ENCODE measurements around a stretch of chr19.

GRCh38 chr19:5799062-5799656 is 5.7 kb upstream of the NRTN start:
CAGE:
- cytosol, long polyA minus RNA, result no peak
- cytosol, long polyA plus RNA, result no peak
- long polyA plus RNA, result no peak
- nucleus, long polyA minus RNA, result no peak
- nucleus, long polyA plus RNA, result no peak

DNA sequence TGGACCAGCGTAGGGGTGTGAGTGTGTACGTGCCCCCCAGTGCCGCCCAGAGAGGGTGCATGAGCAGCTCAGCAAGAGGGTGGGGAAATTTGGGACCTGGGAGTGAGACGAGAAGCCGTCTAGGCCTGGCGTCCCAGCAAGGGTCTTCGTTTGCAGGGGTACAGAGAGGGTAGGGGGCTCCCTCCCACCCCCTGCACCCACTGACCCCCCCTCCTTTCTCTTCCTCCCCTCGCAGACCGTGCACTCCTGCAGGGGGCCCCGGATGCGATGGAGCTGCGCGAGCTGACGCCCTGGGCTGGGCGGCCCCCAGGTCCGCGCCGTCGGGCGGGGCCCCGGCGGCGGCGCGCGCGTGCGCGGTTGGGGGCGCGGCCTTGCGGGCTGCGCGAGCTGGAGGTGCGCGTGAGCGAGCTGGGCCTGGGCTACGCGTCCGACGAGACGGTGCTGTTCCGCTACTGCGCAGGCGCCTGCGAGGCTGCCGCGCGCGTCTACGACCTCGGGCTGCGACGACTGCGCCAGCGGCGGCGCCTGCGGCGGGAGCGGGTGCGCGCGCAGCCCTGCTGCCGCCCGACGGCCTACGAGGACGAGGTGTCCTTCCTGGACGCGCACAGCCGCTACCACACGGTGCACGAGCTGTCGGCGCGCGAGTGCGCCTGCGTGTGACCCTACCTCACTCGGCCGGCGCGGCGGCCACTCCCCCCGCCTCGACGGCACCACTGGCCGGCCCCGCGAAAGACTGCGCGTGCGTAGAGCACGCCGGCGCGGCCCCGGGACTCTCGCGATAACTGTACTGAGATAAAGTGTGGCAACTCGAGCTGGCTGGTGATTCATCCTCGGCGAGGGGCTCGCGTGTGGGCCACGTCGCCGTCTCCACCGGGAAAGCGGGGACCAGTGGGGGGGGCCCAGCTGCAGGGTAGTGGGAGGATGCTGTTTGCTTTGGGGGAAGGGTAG is 11.7 kb downstream of the FUT6 start:
CAGE:
- cytosol, long polyA minus RNA, result no peak
- cytosol, long polyA plus RNA, result no peak
- long polyA plus RNA, result no peak
- nucleus, long polyA minus RNA, result no peak
- nucleus, long polyA plus RNA, result no peak

DNA sequence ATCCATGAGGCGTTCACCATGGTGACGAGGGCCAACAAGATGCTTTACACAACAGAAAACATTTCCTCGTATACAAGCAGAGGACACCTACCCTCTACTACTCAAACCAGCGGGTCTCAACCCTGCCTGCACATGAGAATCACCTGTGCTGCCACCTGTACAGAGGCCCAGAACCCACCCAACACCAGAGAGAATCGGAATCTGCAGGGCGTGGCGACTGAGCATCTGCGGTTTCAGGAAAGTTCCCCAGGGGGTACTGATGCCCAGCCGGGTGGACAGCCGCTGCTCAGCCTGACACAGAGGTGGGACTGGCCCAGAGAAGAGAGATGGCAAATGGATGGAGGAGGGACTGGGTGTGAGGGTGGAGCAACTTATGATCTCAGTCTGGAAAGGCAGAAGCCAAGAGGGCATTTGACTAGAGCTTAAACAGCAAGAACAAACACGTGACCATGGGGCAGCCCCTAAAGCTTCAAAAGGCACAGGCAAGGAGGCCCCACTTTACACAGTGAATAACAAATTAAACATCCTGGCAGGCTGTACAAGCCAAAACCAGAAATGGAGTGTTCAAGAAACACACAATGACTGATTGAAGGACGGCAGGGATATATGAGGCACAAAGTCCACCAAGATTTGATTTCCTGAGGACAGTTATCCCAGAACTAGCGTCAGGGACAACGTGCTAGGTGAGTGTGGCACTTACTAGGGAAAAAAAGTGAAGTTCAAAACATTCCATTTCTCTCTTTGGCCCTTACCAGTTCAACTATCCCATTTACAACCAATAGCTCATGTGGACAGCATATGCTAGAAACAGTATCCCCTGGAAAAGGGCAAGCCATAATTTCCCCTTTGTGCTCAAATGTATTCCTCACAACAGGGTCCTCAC is 3.1 kb downstream of the RANBP3 start:
CAGE:
- cytosol, long polyA minus RNA, result no peak
- cytosol, long polyA plus RNA, result no peak
- long polyA plus RNA, result no peak
- nucleus, long polyA minus RNA, result no peak
- nucleus, long polyA plus RNA, result no peak

DNA sequence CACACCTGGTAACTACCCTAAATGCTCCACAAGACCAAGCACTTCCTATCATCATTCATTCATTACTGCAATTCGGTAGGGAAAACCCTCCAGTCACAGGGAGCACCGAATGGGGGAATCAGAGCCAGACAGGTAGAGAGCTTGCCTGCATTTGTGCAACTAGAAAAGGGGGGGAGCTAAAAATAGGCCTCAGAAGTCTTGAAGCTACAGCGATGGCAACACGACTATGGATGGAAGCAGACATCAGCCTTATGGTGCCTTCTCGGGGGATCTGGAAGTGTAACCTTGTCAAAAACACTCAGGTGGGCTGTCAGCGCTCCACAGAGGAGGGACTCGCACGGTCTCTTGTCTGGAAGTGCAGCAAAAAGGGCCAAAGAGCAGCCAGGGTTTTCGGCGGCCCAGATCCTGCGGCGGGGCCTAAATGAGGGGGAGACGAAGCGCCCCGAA is 878 bp downstream of the RANBP3 start:
CAGE:
- cytosol, long polyA minus RNA, result no peak
- cytosol, long polyA plus RNA, result no peak
- long polyA plus RNA, result no peak
- nucleus, long polyA minus RNA, result no peak
- nucleus, long polyA plus RNA, result no peak

CAGE:
- cytosol, long polyA minus RNA, result no peak
- cytosol, long polyA plus RNA, result no peak
- long polyA plus RNA, result no peak
- nucleus, long polyA minus RNA, result no peak
- nucleus, long polyA plus RNA, result no peak
Observed at GRCh38 chr19:5979552-5980210, 1.7 kb upstream of the RANBP3 start.

GRCh38 chr19:6071831-6072329 is 38.4 kb downstream of the RFX2 start:
CAGE:
- cytosol, long polyA minus RNA, result no peak
- cytosol, long polyA plus RNA, result no peak
- long polyA plus RNA, result no peak
- nucleus, long polyA minus RNA, result no peak
- nucleus, long polyA plus RNA, result no peak

GRCh38 chr19:6075021-6075601 is 35.2 kb downstream of the RFX2 start:
CAGE:
- cytosol, long polyA minus RNA, result no peak
- cytosol, long polyA plus RNA, result no peak
- long polyA plus RNA, result no peak
- nucleus, long polyA minus RNA, result no peak
- nucleus, long polyA plus RNA, result no peak

DNA sequence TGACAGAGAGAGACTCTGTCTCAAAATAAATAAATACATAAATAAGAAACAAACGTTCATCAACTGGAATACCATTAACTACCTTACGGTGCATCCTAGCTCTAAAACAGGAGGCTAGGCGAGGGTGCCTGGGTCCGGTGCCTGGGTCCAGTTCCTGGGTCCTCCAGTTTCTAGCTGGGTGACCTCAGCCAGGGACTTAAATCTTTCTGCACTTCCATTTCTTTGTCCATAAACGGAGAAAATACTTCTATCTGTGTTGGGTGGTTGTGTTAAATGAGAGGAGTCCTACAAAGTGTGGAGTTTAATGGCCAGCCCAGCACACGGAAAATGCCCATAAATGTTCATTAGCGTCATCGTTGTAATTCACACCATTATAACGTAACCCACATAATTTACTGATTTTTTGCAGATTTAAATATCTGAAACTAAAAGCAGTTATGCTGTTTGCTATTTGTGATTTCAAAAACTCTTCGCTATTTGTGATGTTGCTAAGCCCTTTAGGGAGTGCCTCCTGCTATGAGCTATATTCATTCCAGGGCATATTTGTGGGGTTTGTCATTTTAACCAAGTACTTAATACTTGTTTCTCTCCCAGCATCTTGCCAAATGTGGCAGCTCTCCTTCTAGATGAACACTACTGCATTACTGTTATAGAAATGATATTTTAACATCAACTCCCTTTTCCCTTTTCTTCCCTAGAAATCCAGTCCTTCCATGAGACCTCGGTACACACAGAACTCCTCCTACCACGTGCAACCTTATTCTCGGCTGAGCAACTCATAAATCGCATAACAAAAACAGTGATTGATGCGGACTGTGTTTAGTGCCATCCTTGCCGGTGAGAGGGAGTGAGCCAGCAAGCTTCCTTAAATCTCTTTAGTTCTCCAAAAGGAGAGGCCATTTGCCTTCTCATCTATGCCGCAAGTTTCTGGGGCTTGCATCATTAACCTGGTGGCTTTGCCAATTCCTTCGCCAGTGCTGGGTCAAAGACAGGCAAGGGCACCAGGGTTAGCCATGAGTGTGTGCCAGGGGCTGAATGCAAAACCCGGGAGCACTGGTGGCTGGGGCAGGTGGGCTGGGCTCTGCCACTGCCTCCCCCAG is 33.6 kb downstream of the RFX2 start:
CAGE:
- cytosol, long polyA minus RNA, result no peak
- cytosol, long polyA plus RNA, result no peak
- long polyA plus RNA, result no peak
- nucleus, long polyA minus RNA, result no peak
- nucleus, long polyA plus RNA, result no peak

DNA sequence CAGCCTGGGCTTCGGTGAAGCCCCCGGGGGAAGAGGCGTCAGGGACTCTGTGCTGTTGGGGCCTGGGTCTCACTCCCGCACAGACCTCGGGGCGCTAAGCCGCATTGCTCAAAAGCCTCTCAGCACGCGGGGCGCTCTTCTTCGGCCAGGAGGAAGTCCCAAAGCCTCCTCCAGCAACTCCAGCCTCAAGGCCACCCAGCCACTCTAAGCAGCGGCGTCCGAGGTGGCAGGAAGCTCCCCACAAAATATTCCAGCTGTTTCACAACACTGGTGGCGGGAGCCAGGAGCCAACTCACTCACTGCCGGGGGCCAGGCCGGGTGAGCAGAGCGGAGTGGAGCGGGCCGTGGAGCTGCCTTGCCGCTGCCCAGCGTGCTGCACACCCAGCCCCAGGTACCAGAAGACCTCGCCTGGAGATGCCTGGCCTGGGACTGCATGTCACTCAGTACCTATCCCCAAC is 59.5 kb downstream of the MLLT1 start:
CAGE:
- cytosol, long polyA minus RNA, result no peak
- cytosol, long polyA plus RNA, result no peak
- long polyA plus RNA, result no peak
- nucleus, long polyA minus RNA, result no peak
- nucleus, long polyA plus RNA, result no peak

DNA sequence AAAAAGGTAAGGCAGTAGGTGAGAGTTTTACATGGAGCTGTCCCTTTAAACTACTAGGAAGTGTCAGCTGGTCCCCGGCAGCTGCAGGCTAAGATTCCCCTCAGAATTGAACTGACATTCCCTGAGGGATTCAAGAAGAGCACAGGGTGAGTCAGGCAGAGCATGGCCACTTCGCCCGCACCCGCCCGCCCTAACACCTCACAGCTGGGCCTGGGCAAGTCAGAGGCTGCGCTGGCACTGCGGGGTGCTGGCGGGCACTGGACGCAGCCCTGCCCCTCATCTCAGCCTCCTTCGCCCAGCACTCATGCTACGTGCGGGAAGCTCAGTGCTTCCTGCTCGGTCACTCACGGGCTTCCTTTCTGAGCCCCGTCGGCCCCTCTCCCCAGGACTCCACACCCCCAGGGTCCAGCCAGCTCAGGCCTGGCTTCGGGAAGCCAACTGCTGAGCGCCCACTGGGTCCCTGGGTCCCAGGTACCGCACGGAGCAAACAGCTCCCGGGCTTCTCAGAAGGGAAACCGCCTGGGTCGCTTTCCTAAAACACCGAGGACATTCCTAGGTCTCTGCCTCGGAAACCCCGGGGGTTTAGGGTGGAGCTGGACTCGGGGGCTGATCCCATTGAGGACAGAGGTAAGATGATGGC is 56.8 kb downstream of the MLLT1 start:
CAGE:
- cytosol, long polyA minus RNA, result no peak
- cytosol, long polyA plus RNA, result no peak
- long polyA plus RNA, result no peak
- nucleus, long polyA minus RNA, result no peak
- nucleus, long polyA plus RNA, result no peak

DNA sequence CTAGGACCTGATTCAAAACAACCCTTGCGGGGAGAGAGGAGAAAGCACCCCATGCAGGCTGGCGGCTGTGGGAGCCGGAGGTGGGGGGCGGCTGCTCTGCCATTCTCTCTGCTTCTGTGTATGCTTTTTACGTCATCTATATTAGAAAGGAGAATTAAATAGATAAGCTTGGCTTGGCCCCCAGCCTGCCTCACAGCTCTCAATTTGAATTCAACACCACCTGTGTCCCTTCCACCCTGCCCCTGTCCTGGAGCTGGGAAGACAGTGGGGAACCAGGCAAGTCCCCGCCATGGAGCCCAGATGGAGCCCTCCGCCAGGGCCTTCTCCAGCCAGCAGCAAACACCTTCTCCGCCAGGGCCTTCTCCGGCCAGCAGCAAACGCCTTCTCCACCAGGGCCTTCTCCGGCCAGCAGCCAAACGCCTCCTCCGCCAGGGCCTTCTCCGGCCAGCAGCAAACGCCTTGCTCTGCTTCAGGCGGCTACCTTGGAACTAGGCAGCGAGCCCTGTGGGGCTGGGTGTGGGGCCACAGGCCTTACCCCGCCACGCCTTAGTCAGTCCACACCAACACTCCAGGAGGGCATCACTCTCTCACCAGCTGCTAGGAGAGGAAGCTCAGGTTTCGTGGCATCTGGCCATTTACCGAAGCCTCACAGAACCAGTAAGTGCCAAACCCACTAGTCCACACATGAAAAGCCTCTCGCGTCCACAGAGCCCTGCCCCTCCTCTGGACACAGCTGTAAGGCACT is 41.2 kb downstream of the MLLT1 start:
CAGE:
- cytosol, long polyA minus RNA, result no peak
- cytosol, long polyA plus RNA, result no peak
- long polyA plus RNA, result no peak
- nucleus, long polyA minus RNA, result no peak
- nucleus, long polyA plus RNA, result no peak

CAGE:
- cytosol, long polyA minus RNA, result no peak
- cytosol, long polyA plus RNA, result no peak
- long polyA plus RNA, result no peak
- nucleus, long polyA minus RNA, result no peak
- nucleus, long polyA plus RNA, result no peak
Observed at GRCh38 chr19:6278301-6278815, 1.4 kb downstream of the MLLT1 start.

DNA sequence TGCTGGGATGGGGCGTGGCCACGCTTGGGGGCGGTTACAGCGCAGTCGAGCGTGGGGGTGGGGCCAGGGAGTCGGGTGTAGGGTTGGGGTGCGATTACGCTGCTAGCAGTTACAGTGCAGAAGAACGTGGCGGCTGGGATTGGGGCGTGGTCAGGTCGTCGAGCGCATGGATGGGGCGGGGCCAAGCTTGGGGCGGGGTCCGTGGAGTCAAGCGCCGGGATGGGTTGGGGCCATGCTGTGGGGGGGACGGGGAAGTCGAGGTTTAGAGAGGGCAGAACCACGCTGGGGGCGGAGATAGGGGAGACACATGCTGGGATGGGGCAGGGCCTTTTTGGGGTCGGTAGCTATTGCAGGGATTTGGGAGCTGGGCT is 795 bp downstream of the ALKBH7 start:
CAGE:
- cytosol, long polyA minus RNA, result no peak
- cytosol, long polyA plus RNA, result no peak
- long polyA plus RNA, result start-site peak on the plus strand centred at position 186 of the sequence, 277 bp wide, 111 and 89 reads in 2 replicates
- nucleus, long polyA minus RNA, result no peak
- nucleus, long polyA plus RNA, result no peak

DNA sequence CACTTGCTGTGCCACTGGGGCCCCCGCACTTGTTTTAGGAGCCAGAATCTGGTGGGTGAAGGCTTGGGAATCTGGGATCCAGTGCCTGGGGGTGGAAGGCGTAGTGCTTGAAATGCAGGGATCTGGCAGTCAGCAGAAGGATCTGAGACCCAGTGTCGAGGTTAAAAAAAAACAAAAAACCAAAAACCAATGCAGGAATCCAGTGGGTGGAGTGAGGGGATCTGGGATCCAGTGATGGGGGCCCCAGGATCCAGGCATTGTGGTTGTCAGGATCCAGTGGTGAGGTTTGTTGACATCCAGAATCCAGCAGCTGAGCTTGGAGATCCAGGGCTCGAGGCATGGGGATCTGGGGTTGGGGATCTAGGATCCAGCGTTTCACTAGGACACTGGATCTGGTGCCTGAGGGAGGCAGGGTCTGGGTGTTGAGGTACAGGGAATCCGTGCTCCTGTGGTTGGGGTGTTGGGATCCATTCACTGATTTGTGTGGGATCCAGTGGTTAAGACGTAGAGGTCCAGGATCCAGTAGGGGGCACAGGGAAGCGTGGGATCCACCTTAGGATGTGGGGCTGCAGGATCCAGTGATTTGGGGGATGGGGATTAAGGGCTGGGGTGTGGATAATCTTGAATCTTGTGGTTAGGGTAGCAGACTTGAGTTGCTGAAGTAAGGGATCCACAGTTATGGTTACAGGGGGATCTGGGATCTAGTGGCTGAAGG is 7.6 kb upstream of the SLC25A41 start:
CAGE:
- cytosol, long polyA minus RNA, result start-site peak on the minus strand centred at position 634 of the sequence, 148 bp wide, 23 reads
- cytosol, long polyA plus RNA, result no peak
- long polyA plus RNA, result no peak
- nucleus, long polyA minus RNA, result start-site peak on the minus strand centred at position 214 of the sequence, 103 bp wide, 6 reads; start-site peak on the minus strand centred at position 390 of the sequence, 56 bp wide, 8 reads
- nucleus, long polyA plus RNA, result no peak

GRCh38 chr19:6467324-6468151 is 3.5 kb downstream of the CRB3 start:
CAGE:
- cytosol, long polyA minus RNA, result no peak
- cytosol, long polyA plus RNA, result no peak
- long polyA plus RNA, result no peak
- nucleus, long polyA minus RNA, result start-site peak on the plus strand at chr19:6468050-6468089, 5 reads
- nucleus, long polyA plus RNA, result no peak

DNA sequence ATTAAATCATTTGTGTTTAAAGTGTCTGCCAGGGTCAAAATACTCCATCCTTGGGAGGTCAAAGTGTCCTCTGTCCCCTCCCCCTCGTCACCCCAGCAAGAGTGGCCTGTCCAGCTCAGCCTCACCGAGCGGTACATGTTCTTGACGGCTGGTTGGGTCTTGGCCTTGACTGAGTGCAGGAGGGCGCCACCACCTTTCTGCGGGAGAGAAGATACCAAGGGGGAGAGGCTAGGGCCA is 6.0 kb downstream of the CRB3 start:
CAGE:
- cytosol, long polyA minus RNA, result no peak
- cytosol, long polyA plus RNA, result no peak
- long polyA plus RNA, result no peak
- nucleus, long polyA minus RNA, result no peak
- nucleus, long polyA plus RNA, result no peak

CAGE:
- cytosol, long polyA minus RNA, result no peak
- cytosol, long polyA plus RNA, result no peak
- long polyA plus RNA, result no peak
- nucleus, long polyA minus RNA, result no peak
- nucleus, long polyA plus RNA, result no peak
Observed at GRCh38 chr19:6718847-6720003, 1.2 kb downstream of the C3 start.

GRCh38 chr19:6723749-6724325 is 3.4 kb upstream of the C3 start:
CAGE:
- cytosol, long polyA minus RNA, result no peak
- cytosol, long polyA plus RNA, result no peak
- long polyA plus RNA, result no peak
- nucleus, long polyA minus RNA, result no peak
- nucleus, long polyA plus RNA, result no peak

DNA sequence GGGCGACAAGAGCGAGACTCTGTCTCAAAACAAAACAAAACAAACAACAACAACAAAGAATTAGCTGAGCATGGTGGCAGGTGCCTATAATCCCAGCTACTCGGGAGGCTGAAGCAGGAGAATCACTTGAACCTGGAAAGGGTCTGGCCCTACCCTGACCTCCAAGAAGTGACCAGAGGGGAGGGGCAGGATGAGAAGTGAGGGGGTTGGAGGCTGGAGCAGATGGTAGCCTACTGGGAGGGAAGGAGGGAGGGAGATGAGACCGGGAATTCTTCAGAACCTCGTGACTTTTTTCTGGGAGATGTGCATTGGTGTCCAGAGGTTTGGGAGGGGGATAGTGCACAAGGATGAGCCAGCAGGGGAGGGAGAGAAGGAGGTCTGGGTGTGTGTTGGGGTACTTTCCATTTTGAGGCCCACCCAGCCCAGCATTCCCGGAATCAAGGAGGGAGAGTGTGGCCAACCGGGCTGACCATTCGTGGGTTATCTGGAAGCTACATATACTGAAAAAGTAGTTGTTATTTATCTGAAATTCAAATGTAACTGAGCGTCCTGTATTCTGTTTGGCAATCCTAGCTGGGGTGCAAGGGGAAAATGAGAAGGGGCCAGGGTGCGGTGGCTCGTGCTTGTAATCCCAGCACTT is 4.1 kb upstream of the C3 start:
CAGE:
- cytosol, long polyA minus RNA, result no peak
- cytosol, long polyA plus RNA, result no peak
- long polyA plus RNA, result no peak
- nucleus, long polyA minus RNA, result no peak
- nucleus, long polyA plus RNA, result no peak

CAGE:
- cytosol, long polyA minus RNA, result no peak
- cytosol, long polyA plus RNA, result no peak
- long polyA plus RNA, result no peak
- nucleus, long polyA minus RNA, result no peak
- nucleus, long polyA plus RNA, result no peak
Observed at GRCh38 chr19:6730088-6731119, 7.0 kb downstream of the GPR108 start.